Colonic mucosa (tissue), 1 donor: ENCODE measurements around the genes AXDND1 and FAM163A.

DNA sequence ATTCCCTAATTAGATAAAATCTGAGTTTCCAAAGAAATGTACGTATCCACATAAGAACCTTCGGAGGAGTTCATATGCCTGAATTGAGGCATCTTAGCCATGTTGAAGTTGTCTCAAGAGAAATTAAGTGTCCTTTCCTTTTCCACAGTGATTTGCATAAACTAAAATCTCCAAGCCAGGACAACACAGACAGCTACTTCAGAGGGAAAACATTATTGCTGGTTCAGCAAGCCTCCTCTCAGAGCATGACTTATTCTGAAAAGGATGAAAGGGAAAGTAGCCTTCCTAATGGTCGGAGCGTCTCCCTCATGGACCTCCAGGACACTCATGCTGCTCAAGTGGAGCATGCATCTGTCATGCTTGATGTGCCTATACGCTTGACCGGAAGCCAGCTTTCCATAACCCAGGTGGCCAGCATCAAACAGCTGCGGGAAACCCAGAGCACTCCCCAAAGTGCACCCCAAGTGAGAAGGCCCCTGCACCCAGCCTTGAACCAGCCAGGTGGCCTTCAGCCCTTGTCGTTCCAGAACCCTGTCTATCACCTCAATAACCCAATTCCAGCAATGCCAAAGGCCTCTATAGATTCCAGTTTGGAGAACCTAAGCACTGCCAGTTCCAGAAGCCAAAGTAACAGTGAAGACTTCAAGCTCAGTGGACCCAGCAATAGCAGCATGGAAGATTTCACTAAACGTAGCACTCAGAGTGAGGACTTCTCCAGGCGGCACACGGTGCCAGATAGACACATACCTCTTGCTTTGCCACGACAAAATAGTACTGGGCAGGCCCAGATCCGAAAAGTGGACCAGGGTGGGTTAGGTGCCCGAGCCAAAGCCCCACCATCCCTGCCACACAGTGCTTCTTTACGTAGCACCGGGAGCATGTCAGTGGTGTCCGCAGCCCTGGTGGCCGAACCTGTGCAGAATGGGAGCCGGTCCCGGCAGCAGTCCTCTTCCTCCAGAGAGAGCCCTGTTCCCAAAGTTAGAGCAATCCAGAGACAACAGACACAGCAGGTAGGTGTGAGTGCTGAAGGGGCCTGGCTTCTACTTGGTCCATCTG is 38.9 kb downstream of the CLEC20A start:
- PRO-cap: no peak

DNA sequence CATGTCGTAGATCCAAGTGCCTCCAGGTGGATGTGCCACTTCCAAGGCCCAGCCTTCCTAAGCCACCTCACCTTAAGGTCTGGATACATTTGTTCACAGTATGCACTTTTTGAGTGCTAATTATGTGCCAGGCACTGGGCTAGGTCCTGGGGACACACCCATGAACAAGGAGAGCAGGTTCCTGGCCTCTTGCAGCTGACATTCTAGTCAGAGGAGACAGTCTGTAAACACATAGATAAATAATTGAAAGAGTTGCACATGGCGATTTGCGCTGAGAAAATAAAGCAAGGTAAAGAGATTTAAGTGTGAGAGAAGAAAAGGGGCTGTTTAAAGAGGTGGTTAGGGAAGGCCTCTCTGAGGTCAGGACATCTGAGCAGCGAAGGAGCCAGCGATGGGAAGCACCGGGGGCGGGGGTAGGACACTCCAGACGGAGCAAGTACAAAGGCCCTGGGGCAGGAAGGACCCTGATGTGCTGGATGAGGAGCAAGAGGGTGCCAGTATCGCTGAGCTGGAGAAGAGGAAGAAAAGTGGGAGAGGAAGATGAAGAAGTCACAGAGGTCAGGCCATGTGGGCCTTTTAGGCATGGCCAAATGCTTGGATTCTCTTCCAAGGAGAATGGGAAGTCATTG is 37.8 kb downstream of the TEX35 start:
- PRO-cap: no peak

DNA sequence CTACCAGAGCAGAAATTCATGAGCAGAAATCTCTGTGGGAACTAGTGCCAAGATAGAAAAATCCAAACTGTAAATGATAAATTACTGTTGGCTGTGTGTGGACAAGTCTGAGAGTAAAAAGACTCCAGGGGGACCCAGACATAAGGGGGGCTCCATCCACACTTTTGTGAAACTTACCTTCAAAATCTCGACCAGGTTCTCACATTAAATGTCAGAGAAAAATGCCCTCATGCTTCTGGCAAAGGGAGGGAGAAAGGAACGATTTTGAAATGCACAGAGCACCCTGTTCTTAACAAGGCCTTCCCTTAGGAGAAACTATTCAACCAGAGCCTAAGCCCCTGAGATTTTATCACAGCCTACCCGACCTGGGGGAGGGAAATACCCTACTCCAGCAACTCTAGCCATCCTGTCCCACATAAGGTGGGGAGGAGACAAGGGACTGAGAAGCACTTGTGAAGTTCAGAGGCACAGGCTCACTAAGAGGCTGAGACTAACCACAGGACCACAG is 86.6 kb downstream of the TEX35 start:
- PRO-cap: no peak

DNA sequence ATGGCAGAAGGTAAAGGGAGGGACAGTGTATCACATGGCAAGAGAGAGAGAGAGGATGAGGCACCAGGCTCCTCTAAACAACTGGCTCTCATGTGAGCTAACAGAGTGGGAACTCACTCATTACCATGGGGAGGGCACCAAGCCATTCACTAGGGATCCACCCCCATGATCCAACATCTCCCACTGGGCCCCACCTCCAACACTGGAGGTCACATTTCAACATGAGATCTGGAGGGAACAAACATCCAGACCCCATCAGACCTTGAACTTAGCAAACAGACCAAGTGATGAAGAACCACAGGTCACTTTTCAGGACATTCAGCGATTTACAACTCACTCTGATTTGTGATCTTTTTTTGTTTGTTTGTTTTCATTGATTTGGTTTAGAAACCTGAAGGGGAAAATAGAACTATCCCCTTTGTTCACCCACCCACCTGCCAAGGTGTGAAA is 104.2 kb upstream of the RALGPS2 start:
- PRO-cap: no peak

DNA sequence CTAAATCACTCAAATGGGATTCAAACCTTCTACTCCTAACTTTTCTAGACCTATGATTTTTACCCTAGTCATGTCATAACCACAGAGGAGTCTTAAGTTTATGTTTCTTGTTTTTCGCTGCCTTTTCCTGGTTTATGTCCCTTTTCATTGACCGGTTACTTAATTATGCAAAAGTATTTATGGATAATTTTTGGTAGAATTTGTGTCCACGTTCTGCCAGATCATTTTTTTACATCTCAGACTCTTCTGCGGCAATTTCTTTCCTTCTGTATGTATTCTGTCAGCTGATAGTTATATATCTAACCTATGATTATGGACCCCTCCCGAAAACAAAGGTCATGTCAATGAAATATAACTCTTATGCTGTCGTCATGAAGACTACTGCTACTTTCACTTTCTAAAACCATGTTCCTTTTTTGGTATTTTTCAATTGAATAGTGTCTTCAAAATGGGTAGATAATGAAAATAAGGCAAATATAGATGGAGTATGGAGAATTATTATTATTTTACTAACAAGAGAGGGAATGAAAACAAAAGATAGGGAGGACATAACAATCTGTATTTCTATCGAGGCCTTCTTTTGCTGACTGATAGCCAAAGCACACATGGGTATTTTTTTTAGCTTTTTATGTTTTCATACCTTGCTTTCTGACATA is 3.3 kb downstream of the ANGPTL1 start:
- PRO-cap: unidirectional peak, minus-strand start at position 272 of the sequence

DNA sequence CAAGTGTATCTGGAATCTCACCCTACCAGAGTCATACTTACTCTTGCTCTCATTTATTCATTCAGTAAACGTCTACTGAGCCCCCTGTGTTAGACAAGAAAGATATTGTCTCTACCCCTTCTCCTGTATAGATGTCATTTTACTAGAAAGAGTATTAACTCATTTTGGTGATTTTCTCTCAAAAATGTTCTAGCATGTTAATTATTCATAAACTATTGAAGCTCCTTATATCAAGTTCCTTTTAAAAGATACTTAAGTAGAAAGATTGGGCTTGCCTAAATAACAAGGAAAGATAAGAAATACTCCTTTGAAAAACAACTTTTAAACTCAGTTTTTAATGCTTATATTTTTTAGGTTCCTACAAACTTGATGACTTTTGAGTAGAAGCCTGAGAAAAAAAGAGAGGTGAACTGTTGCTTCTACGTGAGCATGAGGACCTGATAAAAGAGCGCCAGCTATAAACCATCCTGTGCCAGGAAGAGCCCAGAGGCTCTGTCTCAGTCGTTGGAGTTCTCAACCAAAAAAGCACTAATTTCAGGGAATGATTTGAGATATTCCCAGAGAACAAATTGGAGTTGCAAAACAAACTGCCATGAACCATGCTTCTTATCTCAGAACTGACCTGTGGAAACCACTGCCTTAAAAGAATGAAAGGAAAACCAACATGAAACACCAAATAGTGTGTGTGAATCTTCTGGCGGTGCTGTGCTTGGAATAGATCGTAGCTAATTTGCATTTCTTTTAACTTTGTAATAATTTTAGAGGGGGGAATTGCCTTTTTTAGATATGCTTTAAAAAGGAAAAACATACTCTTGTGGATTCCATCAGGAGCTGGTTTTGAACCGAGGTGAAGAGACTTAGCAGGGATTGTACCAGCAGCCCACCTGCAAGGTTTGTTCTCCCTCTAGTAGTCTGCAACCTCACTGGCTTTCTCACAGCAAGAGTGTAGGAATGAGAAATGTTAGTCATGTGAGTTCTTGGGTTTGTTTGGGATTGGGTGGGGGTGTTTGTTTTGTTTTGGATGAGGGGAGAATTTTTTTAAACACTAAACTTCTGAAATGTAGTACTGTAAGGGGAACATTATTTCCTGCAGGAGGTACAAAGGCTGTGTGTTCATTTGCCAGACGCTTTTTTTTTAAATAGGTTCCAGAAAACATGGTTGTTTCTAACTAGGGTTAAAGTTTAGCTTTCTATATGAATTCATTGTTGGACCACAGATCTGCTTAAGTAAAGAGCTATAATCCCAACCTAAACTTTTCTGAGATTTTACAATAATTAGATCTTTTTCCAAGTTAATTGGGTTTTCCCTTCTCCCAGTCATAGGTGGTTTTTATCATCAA is 45.6 kb upstream of the ANGPTL1 start:
- PRO-cap: no peak

GRCh38 chr1:178917916-178918380 is 47.1 kb upstream of the ANGPTL1 start:
- PRO-cap: no peak

- PRO-cap: no peak
These were observed 48.6 kb upstream of the ANGPTL1 start for GRCh38 chr1:178919137-178920155.

DNA sequence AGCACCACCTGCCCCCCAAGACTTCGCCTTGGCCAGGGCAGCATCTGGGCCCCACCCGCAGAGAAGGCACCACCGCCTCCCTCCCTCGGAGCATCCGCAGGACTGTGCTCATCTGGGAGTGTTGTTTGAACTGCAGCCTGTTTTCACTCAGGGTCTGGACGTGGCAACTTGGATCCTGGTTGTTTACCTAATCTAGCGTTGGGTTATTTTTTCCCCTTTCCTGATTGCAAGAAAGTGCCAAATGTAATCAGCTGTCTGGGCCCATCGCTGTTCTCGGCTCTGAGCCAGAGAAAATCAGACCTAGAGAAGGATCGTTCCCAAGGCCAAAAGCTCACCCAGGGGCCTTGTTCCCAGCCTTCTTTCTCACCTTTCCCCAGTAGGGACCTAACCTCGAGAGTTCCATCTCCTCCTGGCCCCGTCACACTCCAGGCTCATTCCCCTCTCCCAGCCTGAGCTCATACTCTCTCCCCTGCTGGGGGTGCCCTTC is 72.1 kb upstream of the FAM20B start:
- PRO-cap: no peak

- PRO-cap: no peak
These were observed 9.0 kb downstream of the FAM20B start for GRCh38 chr1:179034610-179035158.

DNA sequence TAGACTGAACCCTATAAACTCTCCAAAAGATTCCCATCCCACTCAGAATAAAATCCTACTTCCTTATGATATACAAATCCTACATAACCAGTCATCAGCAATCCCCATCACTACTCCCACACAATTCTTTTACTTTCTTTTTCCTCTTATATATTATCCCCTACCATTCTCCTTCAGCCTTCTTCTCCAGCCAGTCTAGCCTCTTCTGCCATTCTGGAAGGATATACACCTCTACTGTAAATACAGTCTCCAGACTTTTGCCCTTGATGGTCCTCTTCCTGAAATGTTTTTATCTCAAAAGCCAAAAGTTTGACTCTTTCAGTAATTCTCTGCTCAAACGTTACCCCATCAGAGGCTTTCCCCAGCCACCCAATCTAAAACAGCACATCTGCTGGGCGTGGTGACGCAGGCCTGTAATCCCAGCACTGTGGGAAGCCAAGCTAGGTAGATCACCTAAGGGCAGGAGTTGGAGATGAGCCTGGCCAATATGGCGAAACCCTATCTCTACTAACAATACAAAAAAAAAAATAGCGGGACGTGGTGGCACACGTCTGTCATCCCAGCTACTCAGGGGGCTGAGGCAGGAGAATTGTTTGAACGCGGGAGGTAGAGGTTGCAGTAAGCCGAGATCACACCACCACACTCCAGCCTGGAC is 41.5 kb downstream of the ABL2 start:
- PRO-cap: no peak

DNA sequence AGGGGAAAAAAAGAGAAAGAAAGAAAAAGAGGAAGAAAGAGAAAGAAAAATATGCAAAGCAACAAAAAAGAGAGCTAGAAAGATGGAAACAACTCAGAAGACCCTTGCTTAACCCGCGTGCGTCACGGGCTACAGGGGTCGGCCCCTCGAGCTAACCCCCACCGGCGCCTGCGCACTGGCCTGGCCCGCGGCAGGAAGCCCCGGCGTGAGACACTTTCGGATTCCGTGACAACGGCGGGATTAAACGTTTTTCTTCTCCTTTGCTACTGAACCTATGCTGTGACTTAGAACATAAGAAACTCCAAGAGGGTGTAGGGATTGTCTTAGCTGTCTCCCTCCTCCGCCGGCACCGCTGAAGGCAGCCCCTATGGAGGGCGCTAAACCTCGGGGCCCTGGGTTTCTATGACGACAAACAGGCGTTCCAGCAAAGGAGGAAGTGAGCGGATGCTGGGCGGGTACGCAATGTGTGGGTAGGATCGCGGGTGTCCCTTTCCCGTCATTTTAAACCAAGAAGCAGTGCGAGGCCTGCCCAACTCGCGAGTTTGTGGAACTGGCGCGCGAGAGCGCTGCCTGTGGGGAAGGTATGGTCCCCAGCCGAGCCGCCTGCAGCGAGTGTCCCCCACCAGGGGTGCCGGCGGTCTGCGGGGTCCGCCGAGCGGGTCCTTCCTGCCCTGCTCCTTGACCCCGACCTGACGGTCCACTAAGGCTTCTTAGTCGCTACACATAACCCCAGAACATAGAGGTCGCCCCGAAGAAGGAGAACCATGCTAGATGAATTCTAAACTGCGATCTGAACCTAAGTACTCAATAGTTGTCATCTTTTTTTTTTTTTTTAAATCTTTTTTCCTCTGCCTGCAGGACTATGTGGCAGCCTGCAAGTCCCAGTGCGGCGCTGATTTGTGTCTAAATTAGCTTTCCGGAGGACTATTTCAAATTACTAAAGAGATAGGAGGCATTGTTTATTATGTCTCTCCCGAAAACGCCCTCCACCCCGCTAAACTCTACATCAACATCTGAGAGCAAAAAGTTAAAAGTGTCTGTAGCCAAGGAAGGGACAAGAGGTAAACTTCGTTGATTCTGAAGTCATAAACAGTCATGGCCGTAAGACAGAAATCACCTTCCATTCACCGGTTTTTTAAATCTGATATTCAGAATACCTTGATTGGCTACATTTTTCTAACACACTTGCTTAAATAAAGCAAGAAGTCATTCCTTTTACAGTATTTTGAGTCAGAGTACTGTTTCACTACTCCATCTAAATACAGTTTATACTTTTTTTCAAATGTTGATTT is at the start of gene AXDND1:
Gene AXDND1, plus strand, starts transcription at position 426 of the 1,292 bp plus-strand sequence.
- PRO-cap: bidirectional peak, plus-strand start at position 213 of the sequence, minus-strand start at position 153 of the sequence; bidirectional peak, plus-strand start at position 499 of the sequence, minus-strand start at position 354 of the sequence

DNA sequence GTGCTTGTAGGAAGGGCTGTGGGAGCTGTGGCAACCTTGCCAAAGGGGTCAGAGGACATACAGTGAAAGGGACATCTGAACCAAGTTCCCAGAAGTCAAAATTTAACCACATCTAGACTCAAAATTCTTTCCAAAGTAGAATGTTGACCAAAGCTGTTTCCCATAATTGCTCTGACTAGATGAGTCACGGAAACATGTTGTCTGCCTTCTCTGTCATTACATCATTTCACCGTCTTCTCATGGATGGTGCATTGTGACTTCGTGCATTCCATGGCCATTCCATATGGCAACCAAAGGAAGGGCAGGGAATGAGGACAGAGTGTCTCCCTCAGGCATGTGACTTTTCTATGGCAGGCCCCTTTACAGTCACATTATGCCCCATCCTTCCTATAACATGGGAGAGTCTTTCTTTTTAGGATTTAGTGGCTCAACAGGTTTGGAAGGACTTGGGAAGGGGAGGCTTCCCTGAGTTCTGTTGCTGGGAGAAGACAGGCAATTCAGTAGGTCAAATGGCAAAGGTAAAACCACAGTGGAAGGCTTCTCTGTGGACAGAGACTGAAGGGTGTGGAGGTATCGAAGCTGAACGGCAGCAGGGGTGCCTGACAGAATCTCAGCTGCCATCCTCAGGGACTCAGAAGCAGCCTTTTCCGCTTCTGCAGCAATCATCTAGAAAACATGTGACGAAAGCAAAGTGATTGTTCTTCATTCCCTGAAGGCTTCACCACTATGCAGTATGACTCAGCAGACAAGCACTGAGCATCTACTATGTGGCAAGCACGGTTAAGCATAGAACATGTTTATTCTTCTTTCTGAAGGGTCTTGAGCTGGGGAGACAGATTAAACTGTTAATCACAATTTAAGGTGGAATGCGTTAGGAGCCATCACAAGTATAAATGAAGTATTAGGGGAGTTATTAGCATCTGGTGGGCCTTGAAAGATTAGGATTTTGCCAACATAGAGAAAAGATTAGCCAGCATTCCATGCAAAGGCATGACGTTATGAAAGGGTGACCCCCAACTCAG is 24.7 kb downstream of the NPHS2 start:
- PRO-cap: no peak

- PRO-cap: no peak
These were observed 13.1 kb upstream of the FAM163A start for GRCh38 chr1:179729814-179730567.

DNA sequence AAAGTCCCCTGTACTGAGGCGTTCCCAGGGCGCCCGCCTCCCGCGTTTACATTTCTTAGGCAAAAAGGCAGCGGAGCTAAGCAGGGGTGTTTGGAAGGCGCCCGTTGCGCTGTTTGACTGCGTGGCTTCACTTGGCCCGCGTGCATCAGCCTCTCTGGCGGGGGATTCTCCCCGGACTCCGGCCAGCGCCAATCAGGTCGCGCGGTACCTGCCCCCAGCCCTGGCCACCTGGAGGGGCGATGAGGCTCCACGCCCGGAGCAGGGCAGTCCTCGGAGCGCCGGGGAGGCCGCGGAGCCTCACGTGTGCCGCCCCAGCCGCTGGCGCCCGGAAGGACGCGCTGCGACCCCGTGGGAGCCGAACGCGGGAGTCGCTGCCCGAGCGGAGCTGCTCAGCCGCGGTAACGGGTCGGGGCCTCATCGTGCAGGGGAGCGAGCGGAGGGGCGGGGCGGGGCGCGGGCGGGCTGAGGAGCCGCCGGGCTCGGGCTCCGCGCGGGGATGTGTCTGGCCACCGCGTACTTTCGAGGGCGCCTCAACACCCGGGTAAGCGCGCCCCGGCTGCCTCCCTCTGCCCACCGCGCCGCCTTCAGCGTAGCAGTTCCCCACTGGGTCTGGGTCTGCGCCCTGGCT is at the start of gene FAM163A:
Gene FAM163A, plus strand, starts transcription at position 266 of the 628 bp plus-strand sequence.
- PRO-cap: no peak

DNA sequence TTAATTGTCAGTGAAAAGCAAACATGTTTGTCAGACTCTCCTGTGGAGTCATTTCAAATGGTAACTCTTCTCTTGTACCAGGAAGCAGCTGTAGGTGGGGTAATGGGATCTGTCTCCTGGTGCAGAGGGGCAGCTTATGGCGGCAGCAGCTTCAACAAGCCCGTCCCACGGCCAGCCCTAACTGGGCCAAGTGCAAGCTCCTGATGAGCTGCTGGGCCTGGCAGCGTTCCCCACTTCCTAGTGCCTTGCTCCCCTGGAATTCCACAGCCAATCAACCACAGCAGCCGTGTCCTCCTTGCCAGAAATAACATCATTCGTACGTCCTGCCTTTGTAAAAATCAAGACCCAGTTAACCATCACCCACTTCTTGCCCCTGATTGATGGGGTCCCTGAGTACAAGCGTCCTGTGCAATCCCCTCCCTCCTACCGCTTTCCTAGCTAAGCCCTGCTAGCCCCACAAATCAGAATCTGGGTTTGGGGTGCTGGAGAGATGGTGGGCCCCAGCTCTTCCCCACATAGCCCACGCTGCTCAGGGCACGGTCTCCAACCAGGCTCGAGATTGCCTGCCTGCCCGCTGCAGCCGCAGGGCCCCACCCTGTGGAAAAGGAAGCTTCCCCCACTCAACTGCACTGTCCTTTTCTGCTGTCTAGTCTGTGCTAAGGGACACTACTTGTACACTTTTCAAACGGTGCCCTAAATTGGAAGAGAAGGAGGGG is 61.2 kb downstream of the TOR1AIP2 start:
- PRO-cap: no peak

DNA sequence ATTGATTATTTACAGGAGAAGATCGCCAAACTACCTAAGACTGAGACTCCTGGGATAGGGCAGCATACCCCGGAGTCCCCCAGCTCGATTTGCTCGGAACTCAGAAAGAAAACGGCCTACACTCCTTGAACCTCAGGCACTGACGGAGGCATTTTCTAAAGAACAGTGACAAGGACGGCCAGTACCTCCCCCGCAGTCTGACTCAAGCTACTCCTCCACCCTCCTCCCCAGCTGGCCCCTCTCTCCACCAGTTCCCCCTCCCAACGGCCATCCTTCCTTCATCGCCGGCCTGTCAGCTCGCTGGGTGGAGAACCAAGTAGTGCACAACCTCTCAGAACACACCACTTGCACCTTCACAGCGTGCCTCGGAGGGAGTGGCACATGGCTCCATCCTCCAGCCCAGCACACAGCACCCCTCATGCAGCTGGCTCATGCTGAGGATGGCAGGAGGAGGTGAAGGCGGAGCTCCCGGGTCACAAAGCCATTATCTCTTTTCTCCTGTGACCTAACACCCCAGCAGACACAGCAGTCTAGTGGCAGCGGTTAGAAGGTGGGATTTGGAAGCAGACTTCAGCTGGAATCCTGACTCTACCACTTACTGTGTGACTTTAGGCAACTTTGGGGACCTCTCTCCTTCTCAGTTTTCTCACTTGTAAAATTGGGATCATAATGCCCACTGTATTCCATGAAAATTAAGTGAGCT is 58.8 kb downstream of the TOR1AIP2 start:
- PRO-cap: no peak

DNA sequence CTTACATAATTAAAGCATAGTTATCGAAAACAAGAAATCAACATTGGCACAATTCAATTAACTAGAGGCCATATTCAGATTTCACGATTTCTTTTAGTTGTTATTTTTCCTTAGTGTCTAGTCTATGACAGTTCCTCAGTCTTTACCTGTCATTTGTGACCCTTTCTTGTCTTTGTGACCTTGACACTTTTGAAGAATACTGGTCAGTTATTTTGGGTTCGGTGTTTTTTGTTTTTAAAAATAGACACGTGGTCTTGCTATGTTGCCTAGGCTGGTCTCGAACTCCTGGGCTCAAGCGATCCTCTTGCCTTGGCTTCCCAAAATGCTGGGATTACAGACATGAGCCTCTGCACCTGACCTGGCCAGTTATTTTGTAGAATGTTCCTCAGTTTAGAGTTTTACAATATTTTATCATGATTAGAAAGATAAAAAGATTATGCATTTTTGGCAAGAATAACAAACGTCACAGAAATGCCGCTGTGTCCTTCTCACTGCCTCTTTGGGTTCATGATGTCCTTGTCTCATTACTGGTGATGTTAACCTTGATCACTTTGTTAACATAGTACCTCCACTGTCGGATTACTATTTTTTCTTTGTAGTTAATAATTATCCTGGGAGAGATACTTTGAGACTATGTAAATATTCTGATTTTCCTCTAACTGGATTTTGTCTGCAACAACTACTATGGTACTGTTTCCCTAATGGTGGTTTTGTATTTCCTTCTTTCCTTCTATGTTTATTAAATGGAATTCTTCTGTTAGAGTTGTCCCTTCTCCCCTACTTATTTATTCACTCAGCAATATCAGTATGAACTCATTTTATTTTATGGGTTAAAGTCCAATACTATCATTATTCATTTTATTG is 4.4 kb downstream of the TOR1AIP2 start:
- PRO-cap: no peak

GRCh38 chr1:179883270-179883609 is 1.2 kb downstream of the TOR1AIP1 start:
- PRO-cap: no peak

GRCh38 chr1:179917343-179918046 is 35.4 kb downstream of the TOR1AIP1 start:
- PRO-cap: unidirectional peak, plus-strand start at chr1:179917637